HL-60 (cell line): Measurements from ENCODE around the gene RANBP2.

- RRBS: no CpG with 5 or more reads among the region's 1 CpG
Observed at GRCh38 chr2:106208278-106208843, 14.3 kb upstream of the UXS1 start.

- RRBS: no CpG with 5 or more reads among the region's 5 CpGs
Observed at GRCh38 chr2:106701669-106702216, 184.2 kb downstream of the ST6GAL2 start.

DNA sequence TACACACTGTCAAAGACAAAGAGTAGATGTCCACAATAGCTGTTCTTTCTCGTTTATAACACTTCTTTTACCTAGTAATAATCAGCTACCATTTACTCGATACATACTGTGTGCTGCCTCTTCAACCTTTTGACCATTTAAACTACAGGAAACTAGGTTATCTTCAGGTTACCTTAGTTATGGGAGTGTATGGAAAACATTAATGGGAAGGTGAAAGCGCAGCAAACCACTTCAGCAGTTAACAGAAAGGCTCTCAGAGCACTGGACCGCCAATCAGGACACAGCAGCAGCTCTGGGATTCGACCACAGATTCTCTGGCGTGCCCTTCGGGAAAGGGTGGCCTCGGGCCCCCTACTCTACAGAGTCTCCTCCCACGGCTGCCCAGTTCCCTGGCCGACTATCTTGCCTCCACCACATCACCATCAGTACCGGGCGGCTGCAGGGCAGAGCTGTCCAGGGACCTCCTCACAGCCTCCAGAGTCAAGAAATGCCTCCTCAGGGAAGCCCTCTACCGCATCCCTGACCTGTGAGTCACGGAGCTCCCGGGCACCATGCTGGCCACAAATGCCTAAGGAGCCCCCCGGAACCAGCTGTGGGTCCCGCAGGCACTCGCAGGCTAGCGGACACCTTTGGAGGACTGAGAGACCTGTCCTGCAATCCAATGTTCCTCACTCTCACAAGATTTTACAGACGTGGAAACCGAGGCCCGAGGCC, 611 bp upstream of the GCC2 start:
- RRBS: 5% methylated on average over 6 of the region's 22 CpGs

- RRBS: no CpG with 5 or more reads among the region's 4 CpGs
Observed at GRCh38 chr2:108606377-108606867, 72.2 kb downstream of the LIMS1 start.

- RRBS: 6% methylated on average over 6 of the region's 92 CpGs
Observed at GRCh38 chr2:108719198-108720002, at the start of gene RANBP2. RANBP2 (plus strand) TSS chr2:108719482.

GRCh38 chr2:108767457-108767906, 19.1 kb upstream of the CCDC138 start:
- RRBS: no CpG with 5 or more reads among the region's 4 CpGs

GRCh38 chr2:108772277-108772775, 14.2 kb upstream of the CCDC138 start:
- RRBS: no CpG with 5 or more reads among the region's 4 CpGs

DNA sequence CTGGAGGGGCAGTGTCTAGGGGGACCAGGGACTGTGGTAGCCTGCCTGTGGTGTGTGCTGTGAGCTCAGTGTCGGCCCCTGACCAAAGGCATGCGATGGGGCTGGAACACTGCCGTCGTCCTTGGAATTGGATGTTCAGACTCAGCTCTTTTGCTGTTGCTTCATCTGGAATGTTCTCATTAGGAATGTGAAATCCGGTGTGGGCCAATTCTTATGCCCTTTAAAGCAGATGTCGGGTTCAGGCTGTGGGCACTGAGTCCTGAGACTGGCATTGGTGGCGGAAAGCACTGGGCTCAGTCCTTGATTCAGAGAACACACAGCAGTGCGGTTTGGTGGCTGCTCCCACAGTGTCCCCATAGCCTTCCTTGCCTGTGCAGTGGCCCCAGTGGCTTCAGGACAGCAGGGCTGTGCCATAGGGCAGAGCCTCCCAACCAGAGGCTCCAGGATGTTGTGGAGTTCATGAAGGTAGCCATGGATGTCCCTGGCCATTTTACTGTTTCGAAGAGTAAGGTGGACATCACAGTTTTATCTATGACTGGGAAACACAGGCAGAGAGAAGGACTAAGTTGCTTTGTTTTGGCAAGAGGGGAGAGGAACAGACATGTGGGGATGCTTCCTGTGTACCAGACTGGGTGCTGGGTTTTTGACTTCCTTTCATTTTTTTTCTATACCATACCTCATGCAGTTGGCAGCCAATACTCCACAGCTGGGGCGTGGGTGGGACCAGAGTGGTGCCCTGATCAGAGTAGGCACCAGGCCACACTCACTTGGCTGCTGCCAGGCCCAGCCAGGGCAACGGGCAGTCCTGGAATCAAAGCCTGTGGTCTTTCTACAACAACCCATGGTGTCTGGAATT, 44.9 kb downstream of the SH3RF3 start:
- RRBS: no CpG with 5 or more reads among the region's 11 CpGs

GRCh38 chr2:109185313-109185726, 56.3 kb downstream of the SH3RF3 start:
- RRBS: no CpG with 5 or more reads among the region's 4 CpGs

- RRBS: no CpG with 5 or more reads among the region's 9 CpGs
Observed at GRCh38 chr2:109230677-109231323, 101.8 kb downstream of the SH3RF3 start.

GRCh38 chr2:109324560-109325326, 195.7 kb downstream of the SH3RF3 start:
- RRBS: no CpG with 5 or more reads among the region's 12 CpGs

DNA sequence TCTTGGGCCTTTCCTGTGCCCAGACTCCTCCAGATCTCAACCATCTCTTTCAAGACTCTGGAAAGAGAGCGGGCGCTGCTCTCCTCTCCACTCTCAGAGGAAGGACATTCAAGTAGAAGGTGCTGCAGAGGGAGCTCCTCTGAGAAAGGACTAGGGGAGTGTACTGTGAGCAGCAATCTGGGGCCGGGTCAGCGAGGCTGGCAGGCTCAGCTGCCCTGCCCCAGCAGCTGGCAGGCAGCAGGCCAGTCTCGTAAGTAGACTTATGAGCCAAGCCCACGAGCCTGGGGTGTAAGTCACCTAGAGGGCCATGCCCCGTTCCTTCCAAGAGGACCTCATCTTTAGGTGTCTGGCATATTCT, 119.0 kb downstream of the SEPTIN10 start:
- RRBS: no CpG with 5 or more reads among the region's 7 CpGs

DNA sequence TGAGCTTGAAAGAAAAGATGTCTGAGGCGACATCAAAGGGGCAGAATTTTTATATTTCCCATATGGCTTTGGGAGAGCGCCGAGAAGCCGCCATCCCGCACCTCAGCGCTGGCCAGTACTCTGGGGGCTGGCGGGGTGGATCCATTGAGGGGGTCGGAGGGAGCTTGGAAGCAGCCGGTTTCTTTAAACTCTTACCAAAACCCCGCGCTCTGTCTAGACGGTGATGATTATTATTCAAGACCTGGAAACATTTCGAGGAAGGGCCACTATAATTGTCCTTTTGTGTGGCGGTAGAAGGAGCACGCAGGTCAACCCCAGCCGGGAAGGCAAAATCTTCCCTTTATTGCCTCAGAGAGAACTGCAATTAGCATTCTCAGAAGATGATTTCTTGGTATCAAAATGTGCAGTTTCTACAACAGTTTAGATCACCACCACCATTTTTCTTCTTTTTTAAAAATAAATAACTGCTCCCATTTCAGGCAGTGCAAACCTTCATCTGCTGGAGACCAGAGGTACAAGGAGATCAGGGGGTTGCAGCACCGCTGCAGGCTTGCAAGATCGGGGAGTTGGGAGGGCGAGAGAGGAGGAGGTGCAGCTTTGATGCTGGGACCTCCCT, 111.2 kb downstream of the SEPTIN10 start:
- RRBS: no CpG with 5 or more reads among the region's 19 CpGs

DNA sequence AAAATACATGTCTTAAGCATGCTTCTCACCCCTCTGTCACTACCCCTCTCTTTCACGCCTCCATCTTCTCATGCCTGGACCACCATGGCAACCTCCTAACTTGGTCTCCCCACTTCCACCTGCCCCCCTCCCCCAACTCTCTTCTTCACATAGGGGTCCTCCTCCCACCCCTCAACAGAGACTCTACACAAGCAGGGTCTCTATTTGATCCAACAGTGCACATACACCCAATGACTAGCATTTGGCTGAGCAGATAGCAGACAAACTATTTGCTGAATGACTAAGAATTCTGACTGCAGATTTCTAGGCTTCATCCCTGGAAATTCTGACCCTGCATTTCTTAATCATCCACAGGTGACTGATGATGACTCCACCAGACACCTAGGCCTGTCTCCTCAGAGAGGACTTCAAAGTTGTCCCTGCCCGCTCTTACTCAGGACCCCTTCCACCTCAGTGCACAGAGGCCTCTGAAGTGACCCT, 51.5 kb downstream of the SEPTIN10 start:
- RRBS: no CpG with 5 or more reads among the region's 2 CpGs

DNA sequence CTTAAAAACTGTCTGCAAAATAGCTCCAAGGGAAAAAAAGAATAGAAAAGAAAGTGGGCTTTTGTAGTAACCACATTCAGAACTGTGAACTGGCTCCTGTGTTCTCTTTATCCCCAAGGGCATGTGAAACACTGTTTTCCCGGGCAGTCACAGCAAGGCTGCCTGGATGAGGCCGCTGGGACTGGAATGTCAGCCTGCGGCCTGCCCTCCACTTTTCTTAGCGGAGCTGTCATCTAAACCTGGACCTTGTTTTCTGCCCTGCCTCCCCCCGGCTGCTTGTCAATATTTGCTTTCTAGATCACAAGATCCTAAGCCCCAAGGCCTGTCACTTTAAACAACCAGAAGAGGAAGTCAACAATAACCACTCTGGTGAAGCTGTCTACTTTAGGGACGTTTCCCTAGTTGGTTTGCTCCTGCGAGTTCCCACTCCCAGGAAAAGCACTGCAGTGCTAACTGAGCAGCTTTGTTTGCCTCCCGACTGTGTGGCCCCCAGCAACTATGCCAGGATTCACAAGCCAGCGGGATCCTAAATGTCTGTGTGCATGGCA, 30.5 kb downstream of the SOWAHC start:
- RRBS: no CpG with 5 or more reads among the region's 9 CpGs

DNA sequence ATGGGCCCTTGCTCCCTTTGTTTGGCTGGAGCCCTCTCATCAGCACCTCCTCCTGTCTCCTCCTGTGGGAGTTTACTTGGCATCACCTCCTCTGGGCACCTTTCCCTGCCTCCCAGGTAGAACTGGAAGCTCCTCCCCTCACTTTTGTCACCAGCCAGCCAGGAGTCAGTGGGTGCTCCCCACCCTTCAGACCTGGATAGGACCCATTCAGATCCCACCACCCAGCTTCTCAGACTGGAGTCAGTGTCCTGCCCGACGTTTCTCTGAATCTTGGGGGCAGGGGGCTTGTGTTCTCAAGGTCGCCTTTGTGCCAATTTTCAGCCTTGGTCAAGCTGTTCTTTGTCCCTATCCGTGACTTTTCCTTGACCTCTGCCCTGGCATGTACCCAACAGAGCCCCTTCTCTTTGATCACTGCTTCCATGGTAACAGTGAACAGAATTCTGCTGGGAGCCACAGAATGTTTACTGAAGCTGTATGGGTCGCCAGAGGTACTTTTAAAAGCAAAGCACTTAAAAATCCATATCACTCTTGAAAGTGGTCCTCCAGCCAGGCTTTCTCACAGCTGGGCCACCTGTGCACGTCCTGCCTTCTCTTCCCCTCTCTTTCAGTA, 63.0 kb downstream of the SOWAHC start:
- RRBS: no CpG with 5 or more reads among the region's 6 CpGs

GRCh38 chr2:110101835-110102486, 13.7 kb downstream of the MALL start:
- RRBS: no CpG with 5 or more reads among the region's 4 CpGs

GRCh38 chr2:110116340-110116843, 770 bp upstream of the MALL start:
- RRBS: no CpG with 5 or more reads among the region's 4 CpGs

DNA sequence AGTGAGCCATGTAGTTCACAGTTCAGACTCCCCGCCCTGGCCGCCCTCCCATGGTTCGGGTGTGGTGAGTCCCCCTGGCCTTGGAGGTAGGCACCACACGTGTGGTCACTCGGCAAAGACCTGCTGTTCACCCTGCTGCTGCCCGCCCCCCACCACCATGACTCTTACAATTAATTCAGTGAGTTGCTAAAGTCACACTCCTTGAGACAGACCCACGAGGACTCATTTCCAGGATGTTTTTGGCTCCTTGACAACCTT, 5.1 kb upstream of the MALL start:
- RRBS: no CpG with 5 or more reads among the region's 7 CpGs

DNA sequence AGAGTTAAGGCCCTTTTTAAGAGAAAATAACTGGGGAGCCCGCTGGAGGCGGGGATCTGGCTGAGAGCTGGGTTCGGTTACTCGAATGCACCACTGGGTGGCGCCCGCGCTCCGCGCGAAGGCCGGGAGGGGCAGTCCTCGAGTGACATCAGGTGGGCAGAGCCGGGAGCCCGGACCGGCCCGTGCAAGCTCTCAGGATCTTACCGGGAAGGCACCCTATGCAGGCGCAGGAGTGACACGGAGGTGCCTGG, 86.7 kb upstream of the MTLN start:
- RRBS: no CpG with 5 or more reads among the region's 19 CpGs